Parietal lobe (tissue), 2 donors: ENCODE data around the genes SULT4A1, SHISAL1 and KIAA0930.

DNA sequence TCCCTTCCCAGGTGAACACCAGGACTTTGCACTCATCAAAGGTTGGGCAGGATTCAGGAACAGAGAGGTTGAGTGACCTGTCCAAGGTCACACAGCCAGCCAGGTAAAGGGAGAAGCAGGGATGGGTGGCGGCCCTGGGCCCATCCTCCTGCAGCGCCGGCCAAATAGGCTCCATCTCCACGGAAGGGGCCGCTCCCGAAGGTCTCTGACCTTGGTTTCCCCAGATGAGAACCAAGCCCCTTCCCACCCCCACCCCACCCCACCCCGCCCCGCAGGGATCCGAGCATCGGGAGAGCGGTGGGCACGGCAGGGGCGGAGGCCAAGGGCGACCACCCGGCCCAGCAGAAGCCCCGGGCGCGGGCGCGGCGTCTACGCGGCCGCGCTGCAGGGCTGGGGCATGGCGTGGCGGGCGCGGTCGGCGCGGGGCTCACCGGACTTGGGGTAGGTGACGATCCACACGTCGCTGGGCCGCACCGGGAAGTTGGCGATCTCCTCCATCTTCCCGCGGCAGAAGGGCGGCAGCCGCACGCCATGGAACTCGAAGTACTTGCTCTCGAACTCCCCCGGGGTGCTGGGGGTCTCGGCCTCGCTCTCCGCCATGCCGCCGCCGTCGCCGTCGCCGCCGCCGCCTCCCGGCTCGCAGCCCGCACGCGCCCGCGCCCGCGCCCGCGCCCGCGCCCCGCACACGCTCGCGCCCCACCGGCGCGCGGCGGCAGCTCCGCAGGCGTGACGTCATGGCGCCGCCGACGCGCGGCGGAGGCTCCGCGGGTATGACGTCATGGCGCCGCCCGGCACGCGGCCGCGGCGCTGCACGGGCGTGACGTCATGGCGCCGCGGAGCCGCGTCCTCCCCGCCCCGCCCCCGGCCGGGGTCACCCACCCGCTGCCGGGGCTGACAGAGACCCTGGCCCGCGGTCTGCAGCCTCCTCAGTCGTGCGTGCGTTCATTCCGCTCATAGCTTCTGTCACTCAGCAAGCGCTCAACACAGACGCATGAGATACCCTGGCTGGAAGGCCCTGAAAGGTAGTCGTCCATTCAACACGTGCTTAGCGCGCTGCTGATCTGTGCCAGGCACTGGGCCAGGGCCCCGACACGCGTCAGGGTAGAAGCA lies at the start of gene SULT4A1:
Gene SULT4A1, minus strand, starts transcription at position 731 of the 1,110 bp plus-strand sequence.
- RAMPAGE, long total RNA = no peak

DNA sequence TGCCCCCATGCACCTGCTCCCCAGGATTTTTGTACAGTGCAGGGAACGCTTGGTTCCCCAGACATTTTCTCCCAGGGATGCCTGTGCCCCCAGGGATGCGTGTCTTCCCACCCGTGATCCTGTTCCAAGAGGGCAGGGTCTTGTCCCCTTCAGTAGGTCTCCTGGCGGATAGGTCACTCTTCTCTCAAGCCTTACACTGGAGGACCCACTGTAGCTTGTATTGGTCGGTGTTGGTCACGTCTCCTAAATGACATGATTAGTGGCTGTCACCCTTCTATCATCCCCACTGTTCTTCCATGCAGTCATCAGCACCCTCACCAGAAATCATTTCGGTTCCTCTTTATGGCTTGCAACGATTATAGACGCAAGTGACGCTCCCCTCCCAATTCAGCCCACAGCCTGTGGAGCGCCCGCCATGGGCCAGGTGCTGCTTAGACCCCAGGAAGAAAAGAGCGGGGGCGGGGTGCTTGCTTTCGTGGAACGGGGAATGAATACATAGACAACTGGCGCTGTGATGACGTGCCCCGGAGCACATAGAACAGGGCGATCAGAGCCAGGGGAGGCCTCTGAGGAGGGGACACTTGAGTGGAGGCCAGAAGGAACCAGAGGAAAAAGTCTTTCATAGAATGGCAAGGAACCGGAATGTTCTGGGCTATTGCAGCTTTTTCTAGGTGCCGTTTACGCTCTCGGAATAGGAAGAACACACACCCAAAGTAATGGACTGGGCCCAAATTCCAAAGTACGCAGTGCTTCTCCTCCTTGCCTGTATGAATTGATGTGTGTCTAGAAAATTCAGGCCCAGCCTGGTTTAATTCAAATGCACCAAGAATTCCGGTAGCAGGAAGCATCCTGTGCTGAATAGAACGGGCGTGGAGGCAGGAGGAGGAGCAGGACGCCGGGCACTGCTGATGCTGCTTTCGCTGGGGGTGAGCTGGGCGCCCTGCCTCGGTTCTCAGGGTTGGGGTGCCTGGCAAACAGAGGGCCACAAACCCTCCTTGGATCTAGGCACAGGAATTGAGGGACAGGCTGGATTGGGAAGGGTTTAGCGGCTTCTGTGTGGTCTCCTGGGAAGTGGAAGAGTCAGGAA lies 1.7 kb downstream of the PARVB start:
- RAMPAGE, long total RNA = no peak

- RAMPAGE, long total RNA = no peak
Observed at GRCh38 chr22:44307462-44308007, 5.2 kb downstream of the SHISAL1 start.

- RAMPAGE, long total RNA = no peak
Observed at GRCh38 chr22:44312615-44313173, at the start of gene SHISAL1. Gene SHISAL1, minus strand, starts transcription at chr22:44312951.

DNA sequence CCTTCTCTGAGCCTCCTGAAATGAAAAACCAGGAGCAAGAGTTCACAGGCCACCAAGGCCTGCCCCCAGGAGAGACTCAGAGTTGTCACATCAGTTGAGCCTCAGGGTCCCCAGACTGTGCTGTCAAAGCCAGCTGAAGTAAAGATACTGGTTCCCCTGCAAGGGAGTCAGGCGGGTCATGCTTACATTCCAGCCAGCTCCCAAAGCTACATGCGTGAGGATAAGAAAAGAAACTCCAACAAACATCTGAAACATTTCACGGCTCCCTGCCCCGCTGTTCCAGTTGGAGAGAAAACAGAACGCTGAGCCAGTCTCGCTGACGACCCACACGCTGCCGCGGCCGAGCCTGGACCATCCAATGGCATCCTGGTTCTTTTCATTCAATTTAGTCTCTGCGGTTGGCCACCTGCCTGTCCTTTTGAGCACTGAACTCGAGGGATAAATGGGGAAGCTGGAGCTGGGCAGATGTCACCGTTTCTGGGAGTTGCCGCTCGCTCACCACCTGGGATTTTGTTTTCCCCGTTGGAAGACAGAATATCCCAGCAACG lies 45.1 kb upstream of the SHISAL1 start:
- RAMPAGE, long total RNA = no peak

- RAMPAGE, long total RNA = no peak
Observed at GRCh38 chr22:44496727-44497996, 871 bp downstream of the RTL6 start.

DNA sequence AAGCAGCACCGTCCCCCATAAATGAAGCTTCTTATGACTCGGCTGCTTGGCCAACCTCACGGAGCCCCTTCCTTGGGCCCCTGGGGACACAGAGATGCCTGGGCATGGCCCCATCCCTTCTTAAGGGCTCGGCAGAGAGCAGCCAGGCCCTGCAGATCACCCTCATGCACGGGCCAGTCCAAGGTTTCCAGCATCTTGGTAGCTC lies 92.7 kb upstream of the PRR5 start:
- RAMPAGE, long total RNA = no peak

DNA sequence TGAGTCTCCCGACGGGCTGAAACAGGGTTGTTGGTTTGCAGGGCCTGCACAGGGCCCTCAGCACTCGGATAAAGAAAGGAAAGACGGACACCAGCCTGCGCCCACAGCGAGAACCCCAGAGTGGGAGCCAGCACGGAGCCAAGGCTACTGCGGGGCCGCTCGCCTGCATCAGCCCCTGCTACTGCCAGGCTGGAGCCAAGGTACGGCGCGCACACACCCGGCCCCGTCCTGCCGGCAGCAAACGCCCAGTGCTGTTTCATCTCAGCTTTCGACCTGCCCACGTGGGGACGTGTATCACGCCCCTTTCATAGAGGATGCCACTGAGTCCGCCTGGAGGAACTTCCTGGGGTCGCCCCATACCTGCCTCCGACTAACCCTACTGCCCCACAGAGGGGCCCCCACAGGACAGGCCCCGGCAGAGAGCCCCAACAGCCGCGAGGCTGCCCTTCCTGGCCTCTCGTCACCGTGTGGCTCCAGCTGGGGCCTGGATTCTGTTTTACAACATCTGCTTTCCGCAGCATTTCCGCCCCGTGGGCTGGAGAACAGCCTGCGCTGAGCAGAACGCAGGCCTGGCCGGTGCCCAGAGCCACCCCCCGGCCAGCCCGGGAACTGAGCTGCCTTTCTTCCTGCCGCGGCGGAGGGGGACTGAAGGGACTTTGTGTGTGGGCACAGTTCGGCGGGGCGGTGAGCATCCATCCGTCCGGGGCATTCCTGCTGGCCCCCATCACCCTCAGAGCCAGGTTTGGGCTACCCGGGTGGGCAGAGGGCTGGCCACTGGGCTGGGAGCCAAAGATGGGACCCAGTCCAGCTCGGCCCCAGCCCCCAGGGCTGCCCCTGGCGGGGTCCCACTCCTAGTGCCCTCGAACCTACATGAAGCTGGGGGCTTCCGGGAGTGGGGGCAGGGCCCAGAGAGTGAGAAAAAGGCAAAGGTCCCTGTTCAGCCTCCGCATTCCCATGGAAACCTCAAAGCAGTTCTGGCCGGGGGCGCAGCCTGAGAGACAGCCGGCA lies 22.8 kb upstream of the ARHGAP8 start:
- RAMPAGE, long total RNA = no peak

GRCh38 chr22:45035975-45036600 lies 26.3 kb upstream of the PHF21B start:
- RAMPAGE, long total RNA = no peak

GRCh38 chr22:45179206-45179661 lies 15.5 kb downstream of the NUP50 start:
- RAMPAGE, long total RNA = no peak

DNA sequence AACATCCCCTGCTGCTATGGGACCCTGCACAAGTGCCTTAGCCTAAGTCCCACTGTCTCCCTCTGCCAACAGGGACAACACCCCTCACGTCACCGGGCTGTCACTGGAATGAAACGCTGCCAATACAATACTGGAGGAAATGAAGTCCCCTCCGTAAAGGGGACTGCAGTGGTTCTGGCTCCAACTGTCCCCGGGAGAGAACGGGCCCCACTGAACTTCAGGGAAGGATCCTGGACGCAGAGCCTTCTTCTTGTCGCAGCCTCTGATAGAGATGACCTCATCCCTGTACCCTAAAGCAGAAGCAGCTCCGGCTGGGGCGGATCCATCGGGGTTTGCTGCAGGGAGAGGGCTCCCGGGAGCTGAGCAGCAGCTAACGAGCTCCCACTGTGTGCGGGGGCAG lies 13.2 kb downstream of the KIAA0930 start:
- RAMPAGE, long total RNA = no peak

DNA sequence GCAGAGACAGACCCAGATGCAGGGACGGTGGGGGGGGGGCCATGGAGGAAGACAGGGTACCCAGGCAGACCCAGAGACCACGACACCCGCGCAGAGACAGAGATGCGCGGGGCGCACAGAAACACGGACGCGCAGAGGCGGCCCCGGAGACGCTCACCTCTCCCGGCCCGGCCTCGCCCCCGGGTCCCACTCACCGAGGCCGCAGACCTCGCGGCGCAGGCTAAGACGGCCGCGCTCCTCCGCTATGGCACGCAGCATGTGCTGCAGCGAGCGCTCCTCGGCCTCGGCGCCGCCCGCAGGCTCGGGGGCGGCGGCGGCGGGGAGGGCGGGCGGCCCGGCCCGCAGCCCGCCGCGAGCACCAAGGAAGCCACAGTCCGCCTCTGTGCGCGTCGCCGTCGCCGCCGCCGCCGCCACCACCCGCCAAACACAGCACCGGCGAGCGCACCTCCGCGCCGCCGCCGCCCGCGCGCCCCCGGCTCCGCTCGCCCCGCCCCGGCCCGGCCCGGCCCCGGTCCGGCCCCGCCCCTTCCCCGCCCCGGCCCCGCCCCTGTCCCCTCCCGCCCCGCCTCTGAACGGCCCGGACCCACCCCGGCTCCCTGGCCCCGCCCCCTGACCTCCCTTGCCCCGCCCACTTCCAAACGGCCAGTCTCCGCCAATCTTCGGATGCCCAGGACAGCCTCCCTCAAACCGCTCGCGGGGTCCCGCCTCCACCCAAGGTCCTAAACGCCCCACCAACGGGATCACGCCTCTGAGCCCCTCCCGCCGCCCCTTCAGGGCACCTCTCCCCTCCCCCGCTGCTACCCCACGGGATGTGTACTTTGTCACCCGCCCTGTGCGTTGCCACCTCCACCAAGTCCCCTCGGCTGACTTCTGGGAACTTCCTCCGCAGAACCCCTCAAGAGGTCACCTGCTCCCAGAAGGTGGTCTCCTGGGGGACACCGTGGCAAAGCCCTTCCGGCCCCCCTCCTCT lies at the start of gene KIAA0930:
Gene KIAA0930, minus strand, starts transcription at position 449 of the 970 bp plus-strand sequence.
- RAMPAGE, long total RNA = no peak

- RAMPAGE, long total RNA = no peak
Observed at GRCh38 chr22:45318778-45319065, 9.0 kb downstream of the FAM118A start.

DNA sequence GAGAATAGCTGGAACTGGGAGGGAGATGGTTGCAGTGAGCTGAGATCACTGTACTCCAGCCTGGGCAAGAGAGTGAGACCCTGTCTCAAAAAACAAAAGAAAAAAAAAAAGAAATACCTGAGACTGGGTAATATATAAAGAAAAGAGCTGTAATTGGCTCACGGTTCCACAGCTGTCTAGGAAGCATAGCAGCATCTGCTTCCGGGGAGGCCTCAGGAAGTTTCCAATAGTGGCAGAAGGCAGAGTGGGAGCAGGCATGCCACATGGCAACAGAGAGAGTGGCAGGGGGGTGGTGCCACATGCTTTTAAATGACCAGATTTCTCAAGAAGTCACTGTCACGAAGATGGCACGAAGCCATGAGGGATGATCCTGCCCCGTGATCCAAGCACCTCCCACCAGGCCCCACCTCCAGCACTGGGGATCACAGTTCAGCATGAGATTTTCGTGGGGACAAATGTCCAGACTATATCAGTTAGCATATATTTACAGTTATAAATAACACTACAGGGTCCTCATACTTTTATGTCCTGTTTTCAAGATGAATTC lies 19.0 kb downstream of the FAM118A start:
- RAMPAGE, long total RNA = no peak

DNA sequence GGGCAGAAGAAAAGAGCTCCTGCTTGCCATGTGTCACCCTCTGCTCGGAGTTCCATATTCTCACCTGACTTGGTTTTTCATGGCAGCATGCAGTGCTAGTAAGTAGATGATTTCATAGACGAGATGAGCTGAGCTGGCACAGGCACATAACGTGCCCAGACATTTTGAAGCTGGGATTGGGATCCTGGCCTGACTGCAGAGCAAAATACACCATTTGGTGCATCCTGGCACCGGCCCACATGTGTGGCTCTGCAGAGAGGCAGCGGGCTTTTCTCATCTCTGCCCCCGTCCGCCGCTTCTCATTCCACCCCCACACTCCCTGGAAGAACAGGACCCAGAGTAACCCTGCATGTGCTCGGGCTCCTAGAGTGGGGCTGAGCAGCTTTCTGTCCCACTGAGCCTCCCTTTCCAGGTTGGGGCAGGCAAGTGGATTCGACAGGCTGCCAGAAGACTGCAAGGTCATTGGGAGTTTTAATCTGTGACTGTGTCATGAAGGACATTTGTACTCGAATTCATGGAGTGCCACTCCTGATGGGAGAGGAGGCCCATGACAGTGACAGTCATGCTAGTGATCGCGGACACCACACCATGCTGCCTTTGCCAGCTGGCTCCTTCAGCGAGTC lies 24.9 kb downstream of the FAM118A start:
- RAMPAGE, long total RNA = no peak

DNA sequence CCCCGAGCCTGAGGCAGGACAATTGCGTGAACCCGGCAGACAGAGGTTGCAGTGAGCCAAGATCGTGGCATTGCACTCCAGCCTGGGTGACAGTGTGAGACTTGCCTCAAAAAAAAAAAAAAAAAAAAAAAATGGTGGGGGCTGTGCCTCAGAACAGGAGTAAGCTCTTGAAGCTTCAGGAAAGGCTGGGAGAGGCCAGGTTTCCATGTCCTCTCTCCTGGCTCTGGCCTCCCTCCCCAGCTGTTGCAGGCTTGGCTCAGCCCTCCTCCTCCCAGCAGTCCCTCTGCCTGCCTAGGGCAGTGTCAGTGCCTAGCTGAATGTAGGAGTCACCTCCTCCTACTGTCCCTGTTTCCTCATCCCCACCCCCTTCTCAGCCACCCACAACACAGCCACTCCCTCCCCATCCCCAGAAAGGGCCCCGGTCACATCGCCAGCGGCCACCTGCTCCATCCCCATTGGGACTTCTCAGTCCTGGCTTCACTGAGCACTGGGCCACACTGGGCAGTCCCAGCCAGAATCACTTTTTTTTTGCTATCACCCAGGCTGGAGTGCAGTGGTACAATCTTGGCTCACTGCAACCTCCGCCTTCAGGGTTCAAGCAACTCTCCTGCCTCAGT lies 3.0 kb upstream of the FBLN1 start:
- RAMPAGE, long total RNA = no peak

GRCh38 chr22:45503087-45503667 lies 494 bp downstream of the FBLN1 start:
- RAMPAGE, long total RNA = no peak

DNA sequence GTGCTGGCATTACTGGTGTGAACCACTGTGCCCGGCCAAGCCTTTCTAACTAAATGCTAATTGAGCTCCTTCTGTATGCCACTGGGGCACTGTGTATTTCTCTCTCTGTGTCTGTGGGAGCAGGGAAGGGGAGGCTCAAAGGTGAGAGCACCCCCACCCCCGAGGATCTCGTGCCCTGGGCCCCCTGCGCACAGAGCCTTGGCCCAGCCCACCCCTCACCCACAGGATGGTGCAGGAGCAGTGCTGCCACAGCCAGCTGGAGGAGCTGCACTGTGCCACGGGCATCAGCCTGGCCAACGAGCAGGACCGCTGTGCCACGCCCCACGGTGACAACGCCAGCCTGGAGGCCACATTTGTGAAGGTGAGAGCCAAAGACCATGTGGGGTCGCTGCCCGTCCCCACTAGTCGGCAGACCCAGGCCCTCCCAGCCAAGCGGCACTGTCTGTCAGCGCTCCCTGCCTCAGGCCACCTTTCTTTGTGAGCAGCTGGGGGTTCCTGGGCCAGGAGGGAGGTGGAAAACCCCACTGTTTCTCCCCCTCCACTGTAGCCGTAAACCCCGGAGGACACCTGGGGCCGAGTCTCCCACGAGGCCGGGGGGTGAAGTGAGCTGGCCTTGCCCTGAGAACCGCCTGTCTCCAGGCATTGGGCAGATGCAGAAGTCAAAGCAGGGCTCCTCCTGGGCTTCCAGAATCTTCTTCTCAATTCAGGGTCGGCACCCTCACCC lies 22.8 kb downstream of the FBLN1 start:
- RAMPAGE, long total RNA = no peak

DNA sequence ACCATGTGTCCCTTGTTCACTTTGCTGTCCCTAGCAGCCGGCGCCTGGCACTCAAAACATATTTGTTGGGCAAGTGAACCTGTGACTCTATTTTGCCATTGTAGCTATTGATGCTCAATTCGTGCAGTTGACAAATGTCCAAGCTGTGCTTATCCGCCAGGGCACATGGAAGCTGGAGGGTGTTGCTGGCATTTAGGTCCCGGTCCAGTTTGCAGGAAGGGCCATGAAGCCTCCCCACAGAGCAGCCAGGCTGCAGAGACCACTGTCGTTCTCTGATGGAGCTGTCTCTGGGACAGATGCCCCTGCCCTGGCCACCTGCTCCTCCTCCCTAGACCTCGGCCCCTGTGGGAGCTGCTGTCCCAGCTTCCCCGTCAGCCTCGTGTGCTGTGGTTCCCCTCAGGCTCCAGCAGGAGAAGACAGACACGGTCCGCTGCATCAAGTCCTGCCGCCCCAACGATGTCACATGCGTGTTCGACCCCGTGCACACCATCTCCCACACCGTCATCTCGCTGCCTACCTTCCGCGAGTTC lies 71.5 kb downstream of the FBLN1 start:
- RAMPAGE, long total RNA = no peak

DNA sequence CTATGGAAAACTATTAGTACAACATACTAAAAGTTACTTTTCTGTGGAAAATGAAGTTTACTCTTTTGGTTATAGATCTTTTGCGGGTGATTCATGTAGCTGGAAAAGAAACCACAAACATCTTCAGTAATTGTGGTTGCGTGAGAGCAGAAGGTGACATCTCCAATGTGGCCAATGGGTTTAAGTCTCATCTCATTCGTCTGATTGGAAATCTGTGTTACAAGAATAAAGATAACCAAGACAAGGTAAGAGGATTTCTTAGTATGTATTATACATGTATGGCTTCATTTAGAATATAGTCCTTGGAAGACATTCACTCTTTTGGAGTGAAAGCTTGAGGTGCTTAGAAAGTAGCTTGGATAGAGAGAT lies 68.6 kb downstream of the ATXN10 start:
- RAMPAGE, long total RNA = no peak